ENCODE measurements around the gene LDHAL6A.

GRCh38 chr11:18392356-18392806 lies 2.0 kb upstream of the LDHA start:
- PRO-cap = no peak
- RAMPAGE, long total RNA, 4 experiments = no peak in any of the 4 experiments

DNA sequence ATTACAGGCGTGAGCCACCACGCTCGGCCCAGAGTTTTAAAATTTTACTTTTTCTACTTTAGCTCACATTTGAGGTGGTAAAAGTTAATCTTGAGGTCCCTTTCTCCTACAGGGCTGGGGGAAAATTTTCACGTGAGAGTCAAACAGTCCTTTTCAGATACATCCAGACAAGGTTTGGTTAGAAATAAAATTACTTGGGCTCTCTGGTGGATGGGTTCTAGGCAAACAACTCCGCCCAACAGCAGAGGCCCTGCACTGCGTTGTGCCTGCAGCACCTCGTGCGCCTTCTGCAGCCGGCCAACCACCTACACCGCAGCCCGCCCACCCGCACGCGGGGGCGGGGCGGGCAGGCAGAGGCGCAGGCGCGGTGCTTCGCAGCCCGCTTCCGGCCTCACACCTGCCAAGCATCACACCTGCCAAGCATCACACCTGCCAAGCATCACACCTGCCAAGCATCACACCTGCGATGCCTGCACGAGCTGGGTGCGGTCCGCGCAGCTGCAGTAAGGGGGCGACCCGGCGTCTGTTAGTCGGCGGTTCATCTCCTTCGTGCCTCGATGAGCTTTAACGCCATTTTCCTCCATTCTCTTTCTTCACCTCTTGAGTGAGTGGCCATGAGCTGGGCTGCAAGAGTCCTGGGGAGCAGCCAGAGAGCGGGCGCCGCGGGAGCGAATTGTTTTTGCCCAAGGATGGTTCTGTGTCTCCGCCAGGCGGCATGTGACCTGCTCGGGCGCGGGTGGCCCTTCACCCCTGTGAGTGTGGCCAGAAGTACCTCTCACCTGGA lies at the start of gene LDHAL6A:
Gene LDHAL6A, plus strand, starts transcription at position 382 of the 784 bp plus-strand sequence.
- PRO-cap = no peak
- RAMPAGE, long total RNA, 4 experiments = no peak in any of the 4 experiments

DNA sequence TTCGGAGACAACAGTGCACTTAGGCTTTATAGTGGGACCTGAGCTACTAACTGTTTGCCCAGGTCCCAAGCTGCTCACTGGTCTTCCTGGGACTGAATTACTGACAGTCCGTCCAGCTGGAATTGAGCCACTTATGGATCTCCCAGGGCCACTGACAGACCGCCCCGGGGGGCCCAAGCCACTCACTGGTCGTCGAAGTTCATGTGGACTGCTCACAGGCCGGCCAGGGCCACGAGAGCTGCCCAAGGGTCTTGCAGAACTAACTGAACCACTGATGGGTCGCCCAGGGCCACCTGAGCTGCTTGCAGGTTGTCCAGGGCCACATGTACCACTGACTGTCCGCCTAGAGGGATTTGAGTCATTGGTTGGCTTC lies 15.1 kb downstream of the MISFA start:
- PRO-cap = unidirectional peak, minus-strand start at position 191 of the sequence
- RAMPAGE, long total RNA, 4 experiments = no peak in any of the 4 experiments

DNA sequence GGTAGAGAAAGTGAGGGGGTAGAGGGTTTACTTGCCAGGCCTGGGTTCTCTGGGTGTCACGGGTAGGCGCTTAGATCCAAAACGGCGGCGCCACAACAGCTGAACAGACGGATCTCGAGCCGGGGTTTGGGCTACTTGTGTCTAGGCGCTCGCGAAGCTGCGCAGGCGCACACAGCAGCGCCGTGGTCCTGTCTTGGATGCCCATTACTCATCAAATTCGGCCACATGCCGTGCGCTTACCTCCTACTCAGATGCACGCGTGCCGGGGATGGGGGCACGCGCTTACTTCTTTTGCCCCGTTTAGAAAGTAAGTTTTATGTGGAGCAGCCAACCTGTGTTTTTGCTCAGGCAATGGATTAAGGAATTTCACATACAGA lies 501 bp upstream of the SPTY2D1 start:
- PRO-cap = bidirectional peak, plus-strand start at position 250 of the sequence, minus-strand start at position 159 of the sequence
- RAMPAGE, long total RNA, 4 experiments = start-site peak on the minus strand in 1 of 4 experiments, centred at position 144 of the sequence, 18 reads per replicate

DNA sequence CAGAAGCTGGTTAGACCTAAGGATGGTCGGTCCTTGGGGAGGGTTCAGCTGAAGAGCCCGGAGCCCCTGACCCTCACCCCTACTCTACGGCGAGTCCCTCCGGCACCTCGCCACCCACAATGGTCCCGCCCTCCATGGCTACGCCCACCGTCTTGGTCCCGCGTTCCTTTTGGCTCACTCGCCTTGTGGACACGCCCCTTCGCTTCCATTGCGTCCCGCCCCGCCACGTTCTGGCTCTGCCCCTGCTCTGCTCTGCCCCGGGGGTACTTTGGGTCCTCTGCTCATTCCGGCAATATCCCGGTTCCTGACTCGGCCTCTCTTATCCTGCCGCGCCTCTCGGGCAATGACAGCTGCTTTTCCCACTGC lies 4.9 kb downstream of the IGSF22 start:
- PRO-cap = bidirectional peak, plus-strand start at position 322 of the sequence, minus-strand start at position 121 of the sequence
- RAMPAGE, long total RNA, 4 experiments = no peak in any of the 4 experiments

DNA sequence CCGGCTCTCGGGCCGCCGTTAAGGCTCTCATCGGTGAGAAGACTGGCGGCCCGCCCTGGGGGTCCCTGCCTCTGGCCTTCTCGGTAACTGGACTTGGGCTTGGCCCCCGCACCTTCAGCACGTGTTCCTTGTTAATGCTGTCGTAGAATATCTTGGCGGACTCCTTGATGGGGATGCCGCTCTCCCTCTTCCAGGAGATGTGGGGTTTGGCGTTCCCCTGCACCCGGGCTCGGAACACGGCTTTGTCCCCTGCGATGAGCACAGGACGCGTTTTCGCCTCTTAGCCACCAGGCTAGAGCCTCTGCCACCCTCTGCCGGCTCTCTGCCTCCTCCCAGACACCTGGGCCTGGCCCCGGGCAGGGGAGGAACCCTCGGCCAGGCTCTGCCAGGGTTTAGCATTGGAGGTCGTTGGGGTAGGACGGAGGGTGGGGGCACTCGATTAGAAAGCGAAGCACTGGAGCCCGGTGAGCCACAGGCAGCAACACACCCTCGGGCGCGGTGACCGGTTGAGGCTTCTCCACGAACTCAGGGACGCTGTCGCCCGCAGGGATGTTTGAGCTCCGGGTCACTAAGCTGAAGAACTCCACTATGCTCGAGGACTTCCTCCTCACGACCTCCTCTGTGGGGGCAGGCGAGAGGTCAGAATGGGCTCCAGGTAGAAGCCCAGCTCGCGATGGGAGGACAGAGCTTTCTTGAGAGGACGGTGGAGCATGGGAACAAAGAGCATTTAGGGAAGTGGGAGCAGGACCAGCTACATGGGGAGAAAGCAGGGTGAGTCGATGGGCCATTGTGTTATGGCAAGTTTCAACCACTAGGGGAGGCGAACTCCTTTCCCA lies 4.3 kb downstream of the IGSF22 start:
- PRO-cap = no peak
- RAMPAGE, long total RNA, 4 experiments = no peak in any of the 4 experiments

- PRO-cap = no peak
- RAMPAGE, long total RNA, 4 experiments = no peak in any of the 4 experiments
Observed at GRCh38 chr11:18790716-18791144, 868 bp downstream of the PTPN5 start.

DNA sequence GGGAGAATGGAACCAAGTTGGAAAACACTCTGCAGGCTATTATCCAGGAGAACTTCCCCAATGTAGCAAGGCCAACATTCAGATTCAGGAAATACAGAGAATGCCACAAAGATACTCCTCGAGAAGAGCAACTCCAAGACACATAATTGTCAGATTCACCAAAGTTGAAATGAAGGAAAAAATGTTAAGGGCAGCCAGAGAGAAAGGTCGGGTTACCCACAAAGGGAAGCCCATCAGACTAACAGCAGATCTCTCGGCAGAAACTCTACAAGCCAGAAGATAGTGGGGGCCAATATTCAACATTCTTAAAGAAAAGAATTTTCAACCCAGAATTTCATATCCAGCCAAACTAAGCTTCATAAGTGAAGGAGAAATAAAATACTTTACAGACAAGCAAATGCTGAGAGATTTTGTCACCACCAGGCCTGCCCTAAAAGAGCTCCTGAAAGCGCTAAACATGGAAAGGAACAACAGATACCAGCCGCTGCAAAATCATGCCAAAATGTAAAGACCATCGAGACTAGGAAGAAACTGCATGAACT lies 19.6 kb downstream of the ZDHHC13 start:
- PRO-cap = no peak
- RAMPAGE, long total RNA, 4 experiments = no peak in any of the 4 experiments

DNA sequence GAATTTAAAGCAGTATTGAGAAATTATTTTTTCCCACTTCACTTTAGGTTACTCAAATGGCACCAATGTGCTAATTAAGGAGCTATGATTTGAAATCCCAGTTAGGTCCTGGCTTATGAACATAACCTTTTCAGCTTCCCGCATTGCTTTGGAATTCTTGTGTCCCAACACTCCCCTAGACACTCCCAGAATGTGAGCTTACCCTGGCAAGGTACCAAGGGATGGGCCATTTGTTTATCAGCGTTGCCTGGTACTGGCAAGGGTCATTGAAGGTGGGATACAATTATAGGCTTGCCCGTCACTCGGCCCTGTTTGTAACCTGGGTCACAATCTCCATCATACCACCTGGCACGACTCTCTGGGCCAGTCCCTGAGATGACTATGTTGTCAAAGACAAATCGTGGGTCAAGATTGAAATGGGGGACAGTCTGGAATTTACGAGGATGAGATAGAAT lies 5.4 kb downstream of the CSRP3 start:
- PRO-cap = no peak
- RAMPAGE, long total RNA, 4 experiments = no peak in any of the 4 experiments

GRCh38 chr11:19342216-19342508 lies 101.4 kb upstream of the E2F8 start:
- PRO-cap = no peak
- RAMPAGE, long total RNA, 4 experiments = no peak in any of the 4 experiments

DNA sequence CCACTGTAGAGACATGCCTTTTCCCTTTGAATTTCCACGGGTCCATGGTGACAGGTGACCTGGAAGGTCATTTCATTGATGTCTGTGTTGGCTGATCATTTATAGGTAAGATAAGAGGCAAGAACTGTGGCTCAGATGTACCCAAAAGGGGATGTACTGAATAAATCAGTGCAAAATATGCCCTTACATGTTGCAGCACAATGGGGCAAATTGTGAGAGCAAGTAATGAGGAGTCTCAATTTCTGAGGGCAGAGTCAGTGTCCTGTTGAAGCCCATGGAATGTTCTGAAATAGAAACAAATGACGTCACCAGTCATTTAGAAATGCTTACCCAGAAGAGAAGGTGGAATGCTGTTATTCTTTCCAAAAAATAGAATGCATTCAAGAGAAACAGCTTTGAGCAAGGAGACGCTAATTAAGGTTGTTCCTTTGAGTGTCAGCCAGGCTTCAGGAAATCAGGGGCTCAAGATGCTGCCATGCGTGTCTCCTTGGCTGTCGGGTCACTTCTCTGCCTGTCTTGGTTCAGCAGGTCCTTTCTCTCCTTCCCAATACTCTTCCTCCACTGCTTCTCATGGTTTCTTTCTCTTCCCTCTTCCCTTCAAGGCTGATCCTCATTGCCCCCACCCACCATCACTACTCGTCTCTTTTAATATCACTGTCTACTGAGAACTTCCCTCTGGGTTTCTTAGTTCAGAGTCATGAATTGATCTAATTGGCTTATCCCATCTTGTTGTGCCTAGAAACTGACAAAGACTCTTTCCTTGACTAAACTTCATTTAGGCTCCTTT lies 118.8 kb upstream of the E2F8 start:
- PRO-cap = no peak
- RAMPAGE, long total RNA, 4 experiments = no peak in any of the 4 experiments

- PRO-cap = no peak
- RAMPAGE, long total RNA, 4 experiments = no peak in any of the 4 experiments
Observed at GRCh38 chr11:19368826-19369580, 128.3 kb upstream of the E2F8 start.

- PRO-cap = bidirectional peak, plus-strand start at chr11:19454175, minus-strand start at chr11:19454029
- RAMPAGE, long total RNA, 4 experiments = no peak in any of the 4 experiments
Observed at GRCh38 chr11:19453939-19454392, 213.2 kb upstream of the E2F8 start.

DNA sequence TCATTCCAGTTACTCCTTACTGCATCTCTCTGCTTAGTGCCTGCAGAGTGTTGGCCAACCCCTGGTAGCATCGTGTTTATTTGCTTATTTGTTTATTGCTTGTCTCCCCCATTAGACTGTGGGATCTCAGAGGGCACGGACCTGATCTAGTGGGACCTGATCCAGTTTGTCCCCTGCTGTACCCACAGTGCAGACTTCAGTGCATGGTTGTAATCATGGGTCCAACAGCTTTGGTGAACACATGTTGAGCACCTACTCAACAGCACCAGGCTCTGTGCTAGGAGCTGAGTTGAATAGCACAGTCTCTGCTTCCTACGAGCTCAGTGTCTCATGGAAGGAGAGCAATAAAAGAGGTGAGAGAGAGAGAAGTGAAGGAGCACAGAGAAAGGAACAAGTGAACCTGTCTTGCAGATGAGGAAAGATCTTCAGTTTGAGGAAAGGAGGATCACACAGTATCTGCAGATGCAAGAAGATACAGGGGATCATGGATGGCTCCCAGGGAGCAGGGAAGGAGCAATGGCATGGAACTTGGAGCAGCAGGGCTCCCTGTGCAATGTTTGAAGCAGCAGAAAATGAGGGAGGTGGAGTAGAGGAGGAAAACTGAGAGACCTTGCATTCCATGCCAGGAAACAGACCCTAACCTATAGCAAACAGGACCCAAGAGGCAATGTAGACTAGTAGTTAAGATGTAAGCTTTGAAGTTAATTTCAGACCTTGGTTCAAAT lies 178.3 kb upstream of the NAV2 start:
- PRO-cap = no peak
- RAMPAGE, long total RNA, 4 experiments = no peak in any of the 4 experiments

DNA sequence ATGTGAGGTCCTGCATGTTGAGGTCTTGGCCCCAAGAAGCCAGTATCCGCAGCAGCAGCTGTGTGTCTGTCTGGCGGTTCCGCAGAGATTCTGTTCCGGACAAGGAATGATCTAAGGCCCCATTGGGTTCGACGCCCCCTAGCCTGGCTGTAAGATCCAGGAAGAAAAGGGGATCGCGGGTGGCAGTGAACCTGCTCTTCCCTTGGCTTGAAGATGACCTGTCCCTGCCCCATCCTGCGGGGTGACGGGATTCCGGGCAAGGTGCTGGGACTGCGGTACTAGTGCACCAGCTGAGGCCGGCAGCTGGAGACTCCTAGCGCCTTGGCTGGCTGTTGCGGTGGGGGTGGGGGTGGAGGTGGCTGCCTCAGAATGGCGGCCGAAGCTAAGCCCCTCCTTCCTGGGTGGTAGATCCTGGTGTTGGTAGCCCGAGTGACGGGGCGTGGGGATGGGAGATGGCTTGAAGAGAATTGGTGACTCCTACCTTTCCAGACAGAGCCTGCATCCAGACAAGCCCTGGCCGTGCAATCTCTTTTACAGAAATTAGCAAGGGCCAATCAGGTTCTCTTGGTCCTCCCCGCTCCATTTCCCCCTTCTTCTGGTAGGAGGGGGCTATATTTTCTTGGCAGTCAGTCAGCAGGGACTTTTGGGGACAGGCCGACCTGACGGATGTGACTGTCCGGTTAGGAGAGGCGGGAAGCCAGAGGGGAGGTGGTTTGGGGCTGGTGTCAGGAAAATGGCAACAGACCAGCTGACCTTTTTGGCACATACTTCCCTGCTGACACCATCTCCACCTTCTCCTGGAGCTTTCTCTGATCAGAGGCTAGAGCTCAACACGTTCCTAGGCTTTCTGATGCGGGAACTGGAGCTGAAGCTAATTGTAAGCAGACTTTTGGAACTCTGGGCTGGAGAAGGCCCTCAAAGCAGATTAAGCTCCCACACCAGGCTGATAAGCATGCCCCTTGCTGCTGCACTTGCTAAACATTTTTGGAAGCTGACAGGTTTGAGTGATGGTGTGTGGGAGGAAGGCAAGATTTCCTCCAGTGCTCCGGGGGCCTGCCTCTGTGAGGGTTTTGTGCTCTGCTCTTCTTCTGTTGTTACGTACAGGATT lies 2.0 kb downstream of the NAV2 start:
- PRO-cap = unidirectional peak, minus-strand start at position 315 of the sequence
- RAMPAGE, long total RNA, 4 experiments = no peak in any of the 4 experiments

DNA sequence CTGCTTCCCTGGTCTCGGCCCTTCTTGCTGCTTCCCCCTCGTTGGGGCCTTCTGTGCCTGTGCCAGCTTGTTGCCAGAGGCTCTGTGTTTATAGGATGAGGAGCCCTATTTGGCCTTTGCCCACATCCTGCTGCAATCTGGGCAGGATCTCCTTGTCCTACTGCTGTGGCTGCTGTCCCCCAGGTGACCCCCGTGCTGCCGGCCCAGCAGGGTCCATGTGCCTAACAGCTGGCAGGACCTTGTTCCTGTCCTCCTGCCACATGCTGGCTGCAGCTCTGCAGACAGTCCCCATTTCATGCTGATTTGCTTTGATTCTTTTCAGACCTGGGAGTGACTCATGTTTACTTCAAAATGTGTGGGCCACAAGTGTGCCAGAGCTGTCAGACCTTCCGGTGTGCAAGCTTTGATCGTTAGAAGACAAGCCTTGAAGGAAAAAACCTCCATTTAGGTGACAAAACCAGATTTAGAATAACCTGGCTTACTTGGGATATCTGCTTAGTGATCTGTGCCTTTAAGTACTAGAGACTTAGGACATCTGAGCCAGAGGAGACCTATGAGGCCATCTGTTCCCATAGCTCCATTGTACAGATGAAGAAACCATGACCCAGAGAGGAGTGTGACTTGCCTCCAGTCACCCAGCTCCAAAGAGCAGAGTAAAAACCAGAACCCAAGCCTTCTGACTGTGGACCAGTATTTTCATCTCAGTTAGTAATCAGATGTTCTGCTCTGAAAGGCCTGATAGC lies 11.1 kb downstream of the NAV2 start:
- PRO-cap = no peak
- RAMPAGE, long total RNA, 4 experiments = no peak in any of the 4 experiments

- PRO-cap = no peak
- RAMPAGE, long total RNA, 4 experiments = no peak in any of the 4 experiments
Observed at GRCh38 chr11:19829604-19829928, 116.9 kb downstream of the NAV2 start.

- PRO-cap = no peak
- RAMPAGE, long total RNA, 4 experiments = no peak in any of the 4 experiments
Observed at GRCh38 chr11:19988420-19989144, 171.7 kb downstream of the DBX1 start.

- PRO-cap = no peak
- RAMPAGE, long total RNA, 4 experiments = no peak in any of the 4 experiments
Observed at GRCh38 chr11:20015612-20016249, 144.5 kb downstream of the DBX1 start.

DNA sequence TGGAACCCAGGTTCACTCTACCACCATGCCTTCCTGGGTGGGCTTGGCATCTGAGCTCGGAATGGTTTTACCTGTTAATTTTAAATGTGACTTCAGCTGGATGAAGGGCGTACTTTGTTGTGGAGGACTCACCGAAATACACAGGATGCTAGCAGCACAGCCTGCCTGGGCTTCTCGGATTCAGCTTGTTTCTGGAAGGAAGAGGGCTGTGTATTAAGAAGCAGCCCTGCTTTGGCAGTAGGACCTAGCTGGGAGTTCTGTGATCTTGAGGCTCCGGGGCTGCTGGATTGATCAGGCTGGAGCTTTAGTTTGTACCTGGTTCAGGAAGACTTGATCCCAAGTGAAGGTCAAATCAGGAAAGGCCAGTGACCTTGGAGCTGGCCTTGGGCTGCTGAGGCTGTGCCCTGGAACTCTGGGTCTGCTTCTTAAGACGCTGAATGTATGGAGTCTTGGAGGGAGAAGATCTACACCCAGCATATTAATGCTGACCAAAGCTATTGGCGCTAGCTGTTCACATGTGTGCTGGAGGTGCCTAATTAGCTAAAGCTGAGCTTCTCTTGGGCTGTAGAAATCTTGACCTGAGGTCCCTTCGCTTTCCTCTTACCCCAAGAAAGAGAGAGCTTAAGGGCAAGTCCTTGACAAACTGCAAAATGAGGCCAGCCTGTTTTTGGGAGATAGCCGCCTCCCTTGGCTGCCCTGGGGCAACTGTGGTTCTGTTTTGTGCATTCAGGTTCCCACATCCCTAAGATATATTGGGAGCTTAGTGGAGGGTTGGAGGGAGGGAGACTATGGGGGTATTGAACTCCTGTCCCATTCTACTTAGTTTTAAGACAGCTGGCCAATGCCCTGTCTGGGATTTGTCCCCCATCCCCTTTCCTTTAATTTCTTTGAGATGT lies 136.0 kb downstream of the DBX1 start:
- PRO-cap = no peak
- RAMPAGE, long total RNA, 4 experiments = no peak in any of the 4 experiments

Data from esophagus squamous epithelium (tissue), 4 donors.